ENCODE results near the genes SULT1E1, CSN2, HTN3, FDCSP and MOB1B.

GRCh38 chr4:57102896-57103830 lies 7.0 kb downstream of the IGFBP7 start:
- PRO-cap, 3 experiments, result peak in 2 of 3 experiments; most common minus-strand start chr4:57103241 (in 1)
- RAMPAGE, long total RNA, result no peak
- RRBS, 2 experiments, result no CpG with 5 or more reads among the region's 7 CpGs

DNA sequence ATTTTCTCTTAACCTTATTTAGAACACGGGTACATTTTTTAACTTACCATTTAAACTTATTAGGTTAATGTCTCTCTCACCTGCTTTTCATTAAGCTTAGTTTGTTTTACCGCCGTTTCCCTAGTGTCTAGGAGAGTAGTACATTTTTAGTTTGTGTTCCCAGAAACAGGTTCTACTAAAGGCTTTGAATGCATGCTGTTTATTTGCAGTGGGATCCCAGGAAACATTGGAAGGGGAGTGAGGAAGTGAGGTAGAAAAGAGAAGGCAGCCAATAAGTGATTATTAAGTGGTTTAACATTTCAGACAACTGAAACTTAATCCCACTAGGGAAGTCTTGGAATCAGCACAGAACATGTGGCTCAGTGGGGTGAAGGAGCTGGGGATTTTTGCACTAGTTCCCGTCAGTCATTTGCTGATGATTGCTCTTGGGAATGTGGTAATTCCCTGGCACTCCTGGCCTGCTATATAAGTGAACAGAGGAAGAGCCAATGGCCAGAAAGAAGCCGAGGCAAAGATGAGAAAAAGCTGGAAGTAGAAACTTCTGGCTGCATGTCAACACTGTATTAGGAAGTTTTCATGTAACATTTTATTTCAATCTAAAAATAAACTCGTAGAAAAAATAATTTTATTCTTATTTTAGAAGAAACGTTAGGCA lies 1053.0 kb upstream of the IGFBP7 start:
- PRO-cap, 3 experiments, result no peak in any of the 3 experiments
- RAMPAGE, long total RNA, result no peak
- RRBS, 2 experiments, result no CpG with 5 or more reads among the region's 7 CpGs

- PRO-cap, 3 experiments, result no peak in any of the 3 experiments
- RAMPAGE, long total RNA, result no peak
- RRBS, 2 experiments, result no CpG with 5 or more reads among the region's 32 CpGs
Measured at GRCh38 chr4:61372762-61373470, 172.8 kb downstream of the ADGRL3 start.

DNA sequence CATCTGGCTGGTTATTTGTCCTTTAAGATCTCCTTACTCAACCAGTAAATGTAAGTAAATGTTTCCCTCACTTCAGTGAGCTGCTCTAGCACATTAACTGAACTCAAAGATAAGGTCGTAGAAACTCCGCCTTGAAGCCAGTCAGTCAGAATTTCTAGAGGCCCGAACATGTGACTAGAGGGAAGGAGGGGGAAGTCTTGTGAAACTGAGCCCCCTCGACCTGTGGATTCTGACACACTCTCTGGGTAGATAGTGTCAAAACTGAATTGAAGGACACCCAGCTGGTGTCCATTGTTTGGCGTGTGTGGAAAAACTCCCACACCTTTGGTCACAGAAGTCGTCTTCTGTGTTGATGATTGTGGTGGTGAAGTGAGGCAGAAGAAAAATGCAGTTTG lies 933.9 kb downstream of the ADGRL3 start:
- PRO-cap, 3 experiments, result no peak in any of the 3 experiments
- RAMPAGE, long total RNA, result no peak
- RRBS, 2 experiments, result no CpG with 5 or more reads among the region's 6 CpGs

- PRO-cap, 3 experiments, result no peak in any of the 3 experiments
- RAMPAGE, long total RNA, result no peak
- RRBS, 2 experiments, result 92 to 94% methylated on average over 3 of the region's 33 CpGs
Measured at GRCh38 chr4:65241238-65242161, 428.8 kb downstream of the EPHA5 start.

GRCh38 chr4:67543939-67544475 lies 1.3 kb downstream of the CENPC start:
- PRO-cap, 3 experiments, result no peak in any of the 3 experiments
- RAMPAGE, long total RNA, result no peak
- RRBS, 2 experiments, result no CpG with 5 or more reads among the region's 6 CpGs

DNA sequence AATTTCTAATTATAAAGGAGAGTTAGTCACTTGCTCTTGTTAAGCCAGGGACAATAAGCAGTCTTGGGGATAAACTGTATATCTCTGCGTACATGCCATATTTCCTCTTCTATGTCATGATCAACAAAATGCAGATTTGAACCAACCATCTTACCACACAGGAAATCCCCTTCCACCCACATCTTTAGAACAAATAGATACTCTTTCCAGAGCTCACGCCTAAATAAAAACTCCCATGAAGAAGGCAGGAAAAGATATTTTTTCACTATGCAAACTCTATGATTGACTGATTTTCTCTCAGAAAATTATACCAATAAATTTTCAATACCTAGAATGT lies 23.0 kb downstream of the STAP1 start:
- PRO-cap, 3 experiments, result no peak in any of the 3 experiments
- RAMPAGE, long total RNA, result no peak
- RRBS, 2 experiments, result no CpG with 5 or more reads among the region's 2 CpGs

- PRO-cap, 3 experiments, result no peak in any of the 3 experiments
- RAMPAGE, long total RNA, result no peak
- RRBS, 2 experiments, result no CpG with 5 or more reads among the region's 5 CpGs
Measured at GRCh38 chr4:68376383-68376701, 26.5 kb upstream of the YTHDC1 start.

- PRO-cap, 3 experiments, result no peak in any of the 3 experiments
- RAMPAGE, long total RNA, result no peak
Measured at GRCh38 chr4:69517986-69518925, 22.6 kb upstream of the UGT2B4 start.

DNA sequence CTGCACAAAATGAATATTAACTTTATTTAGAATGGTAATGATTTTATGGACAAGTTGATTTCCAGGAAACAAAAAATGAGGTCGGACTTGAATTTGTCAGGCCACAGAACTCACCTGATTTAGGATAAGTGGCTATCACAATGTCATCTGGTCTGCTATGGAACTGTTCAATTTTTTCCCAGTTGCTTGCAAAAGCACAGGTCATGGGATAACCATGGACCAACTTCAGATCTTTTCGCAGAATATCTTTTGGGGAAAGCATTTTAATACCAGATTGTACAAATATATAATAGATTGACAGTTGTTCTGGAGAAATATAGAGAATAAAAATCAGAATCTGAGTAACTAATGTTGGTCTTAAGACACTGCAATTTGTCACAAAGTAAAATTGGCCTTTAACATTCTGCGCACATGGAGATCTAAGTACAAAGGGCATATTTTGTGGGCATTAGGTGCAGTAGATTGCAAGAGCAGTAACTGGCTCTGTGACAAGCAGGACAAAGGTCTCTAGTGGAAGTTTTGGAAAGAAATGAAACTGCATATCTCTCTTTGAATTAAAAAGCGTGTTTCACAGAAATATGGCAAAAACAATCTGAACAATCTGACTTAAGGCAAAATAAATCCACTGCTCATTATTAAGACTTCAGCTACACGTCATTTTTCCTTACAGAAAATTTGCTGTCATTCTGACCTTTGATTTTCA lies 5.3 kb downstream of the SULT1B1 start:
- PRO-cap, 3 experiments, result no peak in any of the 3 experiments
- RAMPAGE, long total RNA, result no peak
- RRBS, 2 experiments, result no CpG with 5 or more reads among the region's 5 CpGs

- PRO-cap, 3 experiments, result no peak in any of the 3 experiments
- RAMPAGE, long total RNA, result no peak
- RRBS, 2 experiments, result no CpG with 5 or more reads among the region's 1 CpG
Measured at GRCh38 chr4:69859801-69860482, at the start of gene SULT1E1. Gene SULT1E1 (minus strand): TSS chr4:69860145.

DNA sequence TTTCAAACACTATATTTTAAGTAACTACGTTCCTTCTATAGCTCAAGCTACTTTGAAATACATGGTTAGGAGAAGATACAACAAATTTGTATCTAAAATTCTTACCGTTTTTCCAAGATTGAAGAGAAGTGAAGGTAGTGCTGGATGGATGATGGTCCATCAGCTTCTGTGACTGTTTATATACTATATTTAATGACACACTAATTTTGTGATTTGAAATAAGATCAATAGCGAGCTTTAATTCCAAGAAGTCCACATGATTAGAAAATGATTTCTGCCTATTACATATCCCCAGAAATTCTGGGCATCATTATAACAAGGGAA lies at the start of gene CSN2:
Gene CSN2, minus strand, starts transcription at position 153 of the 324 bp plus-strand sequence.
- PRO-cap, 3 experiments, result no peak in any of the 3 experiments
- RAMPAGE, long total RNA, result no peak
- RRBS, 2 experiments, result no CpG with 5 or more reads among the region's 3 CpGs

DNA sequence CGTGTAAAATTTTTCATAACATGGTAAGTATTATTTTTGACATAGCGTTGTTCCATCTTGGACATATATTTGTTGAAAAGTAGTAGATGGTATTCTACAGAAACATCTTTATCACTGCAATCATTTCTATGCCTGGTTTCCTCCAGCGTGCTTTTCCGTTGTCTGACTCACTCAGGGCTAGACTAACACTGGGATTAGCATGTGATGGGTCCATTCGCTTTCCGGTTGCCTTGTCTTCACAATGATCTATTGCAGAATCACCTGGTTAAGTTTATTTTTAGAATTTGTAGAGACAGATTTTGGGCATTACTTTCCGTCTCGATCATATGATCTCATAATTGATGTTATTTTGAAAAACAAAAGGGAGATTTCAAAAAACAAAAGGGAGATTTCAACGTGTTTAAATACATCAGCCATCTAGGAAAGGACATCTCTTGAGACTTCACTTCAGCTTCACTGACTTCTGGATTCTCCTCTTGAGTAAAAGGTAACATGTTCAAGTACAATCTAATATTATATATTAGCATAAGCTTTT lies at the start of gene HTN3:
Gene HTN3, plus strand, starts transcription at position 430 of the 535 bp plus-strand sequence.
- PRO-cap, 3 experiments, result no peak in any of the 3 experiments
- RAMPAGE, long total RNA, result no peak
- RRBS, 2 experiments, result no CpG with 5 or more reads among the region's 9 CpGs

- PRO-cap, 3 experiments, result no peak in any of the 3 experiments
- RAMPAGE, long total RNA, result no peak
- RRBS, 2 experiments, result no CpG with 5 or more reads among the region's 2 CpGs
Measured at GRCh38 chr4:70197922-70198203, 2.3 kb downstream of the ODAM start.

- PRO-cap, 3 experiments, result no peak in any of the 3 experiments
- RAMPAGE, long total RNA, result no peak
- RRBS, 2 experiments, result no CpG with 5 or more reads among the region's 2 CpGs
Measured at GRCh38 chr4:70225963-70226247, at the start of gene FDCSP. Gene FDCSP (plus strand): TSS chr4:70226124.

DNA sequence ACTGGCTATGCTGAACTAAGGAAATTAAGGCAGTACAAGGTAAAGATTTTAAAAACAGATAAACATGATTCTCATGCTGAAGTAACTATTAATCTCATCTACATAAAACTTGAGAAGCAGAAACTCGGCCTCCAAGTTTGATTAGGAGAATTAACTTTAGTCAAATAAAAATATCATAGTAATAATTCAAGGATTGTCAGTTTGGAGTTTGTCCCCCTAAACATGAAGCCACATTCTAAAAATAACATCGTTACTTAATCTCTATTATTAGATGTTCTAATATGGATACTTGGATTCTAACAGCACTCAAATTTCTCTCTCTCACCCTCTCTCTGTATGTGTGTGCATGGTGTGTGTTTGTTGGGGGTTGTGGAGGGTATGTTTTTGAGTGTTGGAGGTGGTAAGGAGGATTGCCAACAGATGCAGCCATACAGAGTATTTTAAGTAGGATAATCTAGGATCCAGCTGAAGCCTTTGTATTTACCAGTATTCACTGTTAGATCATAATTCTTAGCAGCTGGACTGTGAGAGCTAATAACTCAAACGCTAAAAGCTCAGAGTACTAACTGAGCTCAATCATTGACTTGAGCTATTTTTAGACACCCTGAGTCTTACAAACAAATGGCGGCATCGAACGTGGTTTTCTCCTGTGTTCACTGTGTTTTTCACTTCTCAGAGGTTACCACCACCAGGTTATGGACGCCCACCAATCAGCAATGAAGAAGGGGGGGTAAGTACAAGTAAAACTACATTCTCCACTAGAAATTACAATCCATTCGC lies 8.8 kb downstream of the ENAM start:
- PRO-cap, 3 experiments, result peak in 1 of 3 experiments; most common plus-strand start position 274 of the sequence (in 1)
- RAMPAGE, long total RNA, result no peak
- RRBS, 2 experiments, result no CpG with 5 or more reads among the region's 8 CpGs

GRCh38 chr4:70705495-70706125 lies 16.2 kb upstream of the RUFY3 start:
- PRO-cap, 3 experiments, result peak in 3 of 3 experiments; most common plus-strand start chr4:70705998 (in 2); most common minus-strand start chr4:70705568 (in 2)
- RAMPAGE, long total RNA, result no peak
- RRBS, 2 experiments, result 1 to 2% methylated on average over 31 of the region's 50 CpGs

GRCh38 chr4:70836088-70836409 lies 3.6 kb downstream of the GRSF1 start:
- PRO-cap, 3 experiments, result no peak in any of the 3 experiments
- RAMPAGE, long total RNA, result no peak
- RRBS, 2 experiments, result no CpG with 5 or more reads among the region's 2 CpGs

- PRO-cap, 3 experiments, result peak in 1 of 3 experiments; most common plus-strand start chr4:70840250 (in 1)
- RAMPAGE, long total RNA, result no peak
- RRBS, 2 experiments, result no CpG with 5 or more reads among the region's 18 CpGs
Measured at GRCh38 chr4:70840148-70840526, 447 bp upstream of the GRSF1 start.

DNA sequence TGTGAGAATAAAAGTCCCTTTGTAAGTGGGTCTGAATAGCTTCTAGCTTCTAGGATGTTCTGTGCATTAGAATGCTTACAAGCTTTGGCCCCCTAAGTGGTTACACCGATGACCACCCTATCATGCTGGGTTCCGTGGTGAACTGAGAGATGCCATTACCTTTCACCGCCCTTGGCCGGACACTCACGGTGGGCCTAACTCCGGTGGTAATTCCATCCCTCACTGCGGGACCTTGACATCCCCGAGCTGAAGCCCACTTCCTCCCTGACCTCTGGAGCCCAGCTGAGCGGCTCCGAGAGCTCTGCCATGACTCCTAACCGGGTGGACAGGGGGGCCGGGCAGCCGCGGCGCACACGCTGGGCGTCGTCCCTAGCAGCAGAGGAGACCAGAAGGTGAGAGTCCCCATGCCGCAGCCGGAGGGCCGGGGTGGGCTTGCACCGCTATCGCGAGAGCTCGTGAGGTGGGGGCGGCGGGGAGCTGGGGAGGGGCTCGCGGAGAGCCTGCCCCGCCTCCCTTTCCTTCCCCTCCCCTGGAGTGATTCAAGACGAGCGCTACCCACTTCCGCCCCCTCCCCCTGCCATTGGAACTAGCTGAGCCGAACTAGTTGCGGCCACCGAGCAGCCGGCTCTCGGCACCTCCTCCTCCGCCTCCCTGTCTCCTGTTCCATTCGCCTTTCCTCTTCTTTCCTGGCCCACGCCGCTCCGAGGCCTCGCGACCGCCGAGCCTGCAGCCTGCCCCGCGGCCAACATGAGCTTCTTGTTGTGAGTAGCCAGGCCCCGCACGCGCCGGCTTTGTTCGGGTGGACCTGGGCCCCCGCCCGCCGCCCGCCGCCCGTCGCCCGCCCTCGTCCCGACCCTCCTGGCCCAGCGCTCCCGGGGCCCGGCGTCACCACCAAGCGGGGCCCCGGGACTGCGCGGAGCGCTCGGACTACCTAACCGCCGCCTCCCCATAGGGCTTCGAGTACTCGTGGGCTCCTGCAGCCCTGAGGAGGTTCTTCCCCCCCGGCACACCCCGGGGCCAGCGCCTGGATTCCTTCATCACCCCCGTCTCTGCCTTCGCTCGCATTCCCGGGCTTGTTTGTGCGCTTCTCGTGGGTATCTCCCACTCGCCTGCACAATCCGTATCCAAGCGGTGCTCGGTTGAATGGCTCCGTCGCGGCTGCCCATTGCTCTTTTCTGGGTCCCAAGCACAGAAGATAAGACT lies at the start of gene MOB1B:
Gene MOB1B, plus strand, starts transcription at position 580 of the 1,203 bp plus-strand sequence.
- PRO-cap, 3 experiments, result peak in 3 of 3 experiments; most common plus-strand start position 580 of the sequence (in 2); most common minus-strand start position 846 of the sequence (in 2)
- RAMPAGE, long total RNA, result no peak
- RRBS, 2 experiments, result 2 to 3% methylated on average over 36 of the region's 94 CpGs

Measured in skeletal muscle tissue (tissue), 7 donors.